Thyroid gland (tissue), 7 donors: ENCODE results near the genes C16orf90 and ZNF500.

DNA sequence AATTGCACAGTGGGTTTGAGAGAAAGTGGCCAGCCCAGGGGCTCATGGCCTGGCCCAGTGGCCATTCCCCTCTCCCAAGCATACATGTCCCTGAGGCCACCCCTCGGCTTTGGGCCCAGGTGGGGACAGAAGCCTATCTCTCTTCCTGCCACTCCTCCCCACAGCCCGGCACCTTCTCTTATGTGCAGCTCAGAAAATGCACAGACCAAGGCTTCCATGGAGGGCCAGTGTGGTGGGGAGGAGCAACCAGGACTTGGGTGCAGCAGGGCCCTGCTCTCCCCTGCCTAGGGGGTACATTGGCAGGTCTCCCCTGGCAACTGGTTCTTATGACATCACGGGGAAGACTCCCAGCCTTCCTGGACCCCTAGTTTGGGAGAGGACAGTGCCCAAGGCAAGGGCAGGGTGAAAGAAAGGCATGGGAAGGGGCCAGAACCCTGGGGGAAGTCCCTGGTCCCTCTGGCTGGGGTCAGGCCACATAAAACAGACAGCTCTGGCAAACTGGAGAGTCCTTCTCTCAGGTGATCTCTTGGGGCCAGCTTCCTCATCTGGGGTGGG lies at the start of gene C16orf90:
Gene C16orf90, minus strand, starts transcription at position 286 of the 555 bp plus-strand sequence.
- PRO-cap, 2 experiments, result no peak in any of the 2 experiments
- RAMPAGE, long total RNA, 5 experiments, result no peak in any of the 5 experiments

DNA sequence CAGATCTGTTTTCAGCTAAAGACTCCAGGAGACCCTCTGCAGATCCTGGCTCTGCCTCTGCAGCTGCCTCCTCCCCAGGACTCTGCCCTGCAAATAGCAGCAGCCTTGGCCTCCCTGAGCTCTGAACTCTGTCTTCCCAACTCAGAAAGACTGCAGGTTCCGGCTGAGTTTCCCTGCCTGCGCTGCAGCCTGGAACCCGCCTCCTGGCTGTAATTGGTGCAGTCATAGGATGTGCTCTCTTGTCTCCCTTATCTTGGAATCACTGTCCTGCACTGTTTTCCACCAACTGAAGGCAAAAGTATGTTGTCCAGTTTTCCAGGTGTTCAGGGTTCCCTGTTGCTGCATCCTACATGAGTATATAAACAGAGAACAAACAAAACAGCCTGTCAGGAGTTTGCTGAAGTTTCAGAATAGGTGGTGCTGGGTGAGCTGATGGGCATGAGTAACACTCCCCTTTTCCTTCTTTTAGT lies 14.2 kb upstream of the DNASE1 start:
- PRO-cap, 2 experiments, result no peak in any of the 2 experiments
- RAMPAGE, long total RNA, 5 experiments, result no peak in any of the 5 experiments

GRCh38 chr16:3645219-3645796 lies 9.2 kb upstream of the DNASE1 start:
- PRO-cap, 2 experiments, result no peak in any of the 2 experiments
- RAMPAGE, long total RNA, 5 experiments, result no peak in any of the 5 experiments

DNA sequence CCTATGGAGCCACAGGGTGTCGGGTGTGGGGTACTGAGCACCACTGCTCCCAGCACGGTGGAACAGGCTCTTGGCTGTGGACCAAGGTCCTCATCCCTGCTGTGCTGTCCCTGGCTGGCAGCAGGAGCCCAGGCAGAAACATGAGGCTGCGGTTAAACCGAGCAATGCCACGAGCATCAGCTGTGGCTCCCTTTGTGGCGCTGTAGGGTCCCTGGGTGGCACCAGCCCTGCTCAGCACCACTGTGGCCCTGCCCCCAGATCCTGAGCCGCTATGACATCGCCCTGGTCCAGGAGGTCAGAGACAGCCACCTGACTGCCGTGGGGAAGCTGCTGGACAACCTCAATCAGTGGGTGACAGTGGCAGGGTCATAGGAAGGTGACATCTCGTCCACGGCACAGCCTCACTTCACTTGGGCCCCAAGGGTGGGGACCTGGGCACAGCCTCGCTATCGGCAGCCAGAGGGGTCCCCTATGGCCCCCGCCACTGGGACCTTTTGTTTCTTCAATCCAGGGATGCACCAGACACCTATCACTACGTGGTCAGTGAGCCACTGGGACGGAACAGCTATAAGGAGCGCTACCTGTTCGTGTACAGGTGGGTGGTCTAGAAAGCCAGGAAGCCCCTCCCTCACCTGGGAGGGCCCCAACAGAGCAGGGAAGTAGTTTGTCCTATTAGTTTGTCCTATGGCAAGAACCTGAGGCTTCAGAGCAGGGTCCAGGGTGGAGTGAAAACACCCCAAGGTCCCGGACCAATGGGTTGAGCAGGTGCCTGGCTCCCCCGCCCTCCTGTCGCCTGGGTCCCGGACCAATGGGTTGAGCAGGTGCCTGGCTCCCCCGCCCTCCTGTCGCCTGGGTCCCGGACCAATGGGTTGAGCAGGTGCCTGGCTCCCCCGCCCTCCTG lies 1.4 kb downstream of the DNASE1 start:
- PRO-cap, 2 experiments, result no peak in any of the 2 experiments
- RAMPAGE, long total RNA, 5 experiments, result no peak in any of the 5 experiments

DNA sequence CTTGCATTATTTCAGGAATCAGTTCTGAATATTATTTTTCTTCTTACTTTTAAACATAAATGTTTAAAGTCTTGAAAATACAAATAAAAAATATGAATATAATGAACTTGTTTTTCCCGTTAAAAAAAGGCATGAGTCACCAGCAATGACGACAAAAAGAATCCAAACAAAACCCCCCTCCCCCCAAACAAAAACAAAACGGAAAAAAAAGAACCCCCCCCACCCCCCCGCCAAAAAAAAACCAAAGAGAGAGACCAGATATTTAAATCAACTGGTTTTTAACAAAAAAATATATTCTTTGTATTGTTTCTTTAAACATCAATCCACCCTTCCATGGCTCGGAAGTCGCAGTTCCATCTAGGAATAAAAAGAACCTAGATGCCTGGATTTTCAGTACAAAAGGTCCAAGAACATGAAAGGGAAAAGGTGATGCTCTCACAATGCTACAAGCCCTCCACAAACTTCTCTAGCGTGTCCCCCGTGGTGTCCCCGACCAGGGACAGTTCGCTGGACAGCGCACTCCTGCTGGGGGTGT lies 10.0 kb upstream of the TRAP1 start:
- PRO-cap, 2 experiments, result no peak in any of the 2 experiments
- RAMPAGE, long total RNA, 5 experiments, result no peak in any of the 5 experiments

GRCh38 chr16:3793112-3793785 lies 75.9 kb upstream of the TRAP1 start:
- PRO-cap, 2 experiments, result no peak in any of the 2 experiments
- RAMPAGE, long total RNA, 5 experiments, result no peak in any of the 5 experiments

DNA sequence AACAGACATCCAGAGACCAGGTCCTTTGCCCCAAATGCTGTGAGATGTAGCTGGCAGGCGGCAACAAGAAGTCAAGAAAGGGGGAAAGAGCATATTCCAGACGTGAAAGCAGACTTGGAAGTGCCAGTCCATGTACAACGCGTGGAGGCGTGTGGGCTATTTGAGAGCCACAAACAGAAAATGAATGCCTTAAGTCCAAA lies 16.5 kb downstream of the CREBBP start:
- PRO-cap, 2 experiments, result no peak in any of the 2 experiments
- RAMPAGE, long total RNA, 5 experiments, result no peak in any of the 5 experiments

DNA sequence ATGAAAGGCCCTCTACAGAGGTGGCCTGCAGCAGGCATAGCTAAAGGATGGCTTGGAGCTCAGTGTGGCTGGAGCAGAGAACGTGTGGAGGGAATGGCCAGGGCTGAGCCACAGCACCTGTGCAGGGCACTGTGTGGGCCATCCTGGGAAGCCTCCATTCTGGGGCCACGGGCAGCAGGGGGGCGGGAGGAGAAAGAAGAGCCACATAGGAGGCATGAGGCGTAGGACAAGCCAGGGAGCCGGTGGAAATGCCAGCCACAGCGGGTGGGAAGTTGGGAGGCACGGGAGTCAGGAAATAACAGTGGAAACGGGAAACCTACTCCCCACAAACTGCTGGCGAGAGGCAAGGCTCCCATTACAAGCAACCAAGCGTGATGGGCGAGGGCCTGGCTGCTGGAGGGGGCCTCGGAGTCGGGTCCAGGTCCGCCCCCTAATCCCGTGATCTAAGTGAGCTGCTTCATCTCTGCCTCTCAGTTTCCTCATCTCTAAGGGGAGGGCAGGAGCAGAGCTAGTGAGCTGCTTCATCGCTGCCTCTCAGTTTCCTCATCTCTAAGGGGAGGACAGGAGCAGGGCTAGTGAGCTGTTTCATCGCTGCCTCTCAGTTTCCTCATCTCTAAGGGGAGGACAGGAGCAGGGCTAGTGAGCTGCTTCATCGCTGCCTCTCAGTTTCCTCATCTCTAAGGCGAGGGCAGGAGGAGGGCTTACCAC lies 104.9 kb downstream of the ADCY9 start:
- PRO-cap, 2 experiments, result peak in 1 of 2 experiments; most common plus-strand start position 488 of the sequence (in 1); most common minus-strand start position 481 of the sequence (in 1)
- RAMPAGE, long total RNA, 5 experiments, result no peak in any of the 5 experiments

DNA sequence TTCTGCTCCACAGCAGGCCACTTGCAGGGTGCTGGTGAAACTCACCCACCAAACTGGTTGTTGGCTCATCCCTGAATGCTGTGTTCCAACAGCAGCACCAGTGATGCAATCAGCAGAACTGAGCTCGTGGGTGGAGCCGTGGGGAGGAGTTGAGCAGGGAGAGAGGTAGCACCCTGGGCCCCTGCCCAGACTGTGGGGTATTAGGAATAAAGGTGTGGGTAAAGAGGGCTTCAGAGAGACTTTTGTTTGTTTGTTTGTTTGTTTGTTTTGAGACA lies 62.8 kb downstream of the SRL start:
- PRO-cap, 2 experiments, result no peak in any of the 2 experiments
- RAMPAGE, long total RNA, 5 experiments, result no peak in any of the 5 experiments

- PRO-cap, 2 experiments, result no peak in any of the 2 experiments
- RAMPAGE, long total RNA, 5 experiments, result no peak in any of the 5 experiments
These were observed 340 bp downstream of the GLIS2 start for GRCh38 chr16:4316214-4316600.

DNA sequence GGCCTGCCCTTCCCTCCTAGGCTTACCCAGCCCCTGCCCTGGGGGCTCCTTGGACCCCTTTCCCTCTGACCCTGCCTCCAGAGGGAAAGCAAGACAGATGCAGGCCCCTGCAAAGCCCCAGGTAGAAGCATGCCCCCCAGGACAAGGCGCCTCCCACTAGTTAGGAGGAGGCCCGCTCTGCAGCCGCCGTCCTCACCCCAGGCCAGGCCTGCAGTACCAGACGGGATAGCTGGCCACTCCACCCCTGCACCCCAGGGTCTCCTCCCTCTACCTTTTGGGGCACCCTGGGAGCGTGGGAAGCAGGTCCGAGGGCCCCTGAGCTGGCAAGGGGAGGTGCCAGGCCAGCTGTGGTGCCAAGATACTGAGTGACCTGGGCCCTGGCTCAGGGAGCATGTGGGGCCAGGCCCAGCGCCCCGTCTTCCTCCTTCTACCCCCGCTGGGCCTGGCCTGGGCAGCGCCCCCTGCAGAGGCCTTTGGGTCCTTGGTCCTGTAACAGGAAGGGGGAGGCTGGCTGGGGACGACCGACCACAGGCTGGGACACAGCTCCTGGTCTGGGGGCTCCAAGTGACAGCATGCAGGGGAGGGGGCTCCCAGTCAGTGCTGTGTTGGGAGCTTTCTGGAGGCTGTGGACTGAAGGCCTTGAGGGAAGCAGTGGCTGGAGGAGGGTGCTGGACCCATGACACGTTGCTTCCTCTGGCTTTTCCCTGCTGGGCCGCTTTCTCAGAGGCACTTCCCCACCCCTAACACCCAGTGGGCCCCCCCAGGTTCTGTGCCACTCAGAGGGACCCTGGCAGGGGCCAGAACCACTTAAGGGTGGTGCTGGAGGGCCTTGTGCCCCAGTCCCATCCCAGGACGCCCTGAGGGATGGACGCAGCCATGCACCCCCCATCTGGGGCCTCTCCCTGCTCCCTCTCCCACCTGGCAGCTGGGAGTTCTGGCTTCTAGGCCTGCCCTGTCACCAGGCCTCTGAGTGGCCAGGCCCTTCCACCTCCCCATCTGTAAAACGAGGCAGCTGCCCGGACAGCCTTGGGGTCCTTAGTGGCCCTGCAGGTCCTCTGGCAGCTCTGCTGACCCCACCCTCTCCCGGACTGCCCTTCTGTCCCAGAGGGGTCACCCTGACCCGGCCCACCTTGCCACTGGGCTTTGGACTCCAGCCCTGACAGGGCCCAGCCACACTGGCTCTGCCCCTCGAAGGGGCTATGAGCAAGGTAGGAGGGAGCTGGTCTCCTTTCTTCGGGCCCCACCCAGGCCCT lies 12.7 kb downstream of the PAM16 start:
- PRO-cap, 2 experiments, result no peak in any of the 2 experiments
- RAMPAGE, long total RNA, 5 experiments, result no peak in any of the 5 experiments

GRCh38 chr16:4354040-4354439 lies 2.9 kb upstream of the PAM16 start:
- PRO-cap, 2 experiments, result no peak in any of the 2 experiments
- RAMPAGE, long total RNA, 5 experiments, result no peak in any of the 5 experiments

GRCh38 chr16:4383165-4383859 lies 11.7 kb downstream of the VASN start:
- PRO-cap, 2 experiments, result no peak in any of the 2 experiments
- RAMPAGE, long total RNA, 5 experiments, result no peak in any of the 5 experiments

GRCh38 chr16:4401378-4401986 lies 14.9 kb downstream of the CORO7 start:
- PRO-cap, 2 experiments, result no peak in any of the 2 experiments
- RAMPAGE, long total RNA, 5 experiments, result no peak in any of the 5 experiments

- PRO-cap, 2 experiments, result no peak in any of the 2 experiments
- RAMPAGE, long total RNA, 5 experiments, result no peak in any of the 5 experiments
These were observed 14.0 kb downstream of the CORO7 start for GRCh38 chr16:4402450-4402721.

GRCh38 chr16:4505290-4505794 lies 29.1 kb downstream of the HMOX2 start:
- PRO-cap, 2 experiments, result no peak in any of the 2 experiments
- RAMPAGE, long total RNA, 5 experiments, result no peak in any of the 5 experiments

- PRO-cap, 2 experiments, result no peak in any of the 2 experiments
- RAMPAGE, long total RNA, 5 experiments, result no peak in any of the 5 experiments
These were observed 26.3 kb downstream of the CDIP1 start for GRCh38 chr16:4512033-4512976.

DNA sequence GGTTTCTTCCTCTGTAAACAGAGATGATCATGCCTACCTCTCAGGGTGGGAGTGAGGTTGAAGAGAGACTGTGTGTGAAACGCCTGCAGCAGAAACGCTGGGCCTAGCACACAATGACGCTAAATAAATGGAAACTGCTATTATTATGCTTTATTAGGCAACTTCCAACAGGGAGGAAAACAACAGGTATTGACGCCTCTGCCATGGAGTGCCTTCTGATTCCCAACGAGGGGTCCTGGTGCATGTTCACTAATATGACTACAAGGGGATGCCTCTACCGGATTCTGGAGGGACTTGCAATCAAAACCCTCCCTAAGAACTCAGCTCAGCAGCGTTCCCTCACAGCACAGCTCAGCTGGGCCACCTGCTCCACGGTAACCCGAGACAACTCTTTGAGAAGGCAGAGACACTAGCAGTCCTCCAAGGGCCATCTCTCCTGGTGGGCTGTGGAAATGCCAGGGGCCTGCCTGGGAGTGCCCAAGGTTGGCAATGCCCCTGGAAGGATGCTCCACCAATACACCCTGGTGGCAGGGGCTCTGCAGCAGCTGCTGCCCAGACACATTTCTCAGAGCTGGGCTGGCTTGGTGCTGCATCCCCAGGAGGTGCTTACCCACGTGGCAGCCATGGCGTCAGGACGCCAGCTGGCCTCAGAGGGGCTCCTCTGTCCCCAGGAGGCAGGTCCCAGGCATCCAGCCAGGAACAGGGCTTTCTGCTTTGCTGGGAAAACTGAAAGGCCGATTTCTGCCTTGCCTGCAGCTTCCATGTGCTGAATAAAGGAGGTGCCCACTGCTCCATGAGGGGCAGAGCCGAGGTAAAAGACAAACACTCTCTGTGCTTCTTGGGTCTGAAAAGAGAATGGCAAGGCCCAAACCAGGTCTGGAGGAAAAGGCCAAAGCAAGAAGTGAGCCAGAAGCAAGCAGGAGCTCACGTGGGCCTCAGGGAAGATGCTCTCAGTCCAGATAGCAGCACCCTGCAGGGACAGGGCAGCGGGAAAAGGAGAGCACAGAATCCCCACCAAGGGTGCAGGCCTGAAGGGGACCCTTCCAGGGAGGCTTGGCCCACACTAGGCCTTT lies 16.4 kb downstream of the CDIP1 start:
- PRO-cap, 2 experiments, result no peak in any of the 2 experiments
- RAMPAGE, long total RNA, 5 experiments, result no peak in any of the 5 experiments

- PRO-cap, 2 experiments, result no peak in any of the 2 experiments
- RAMPAGE, long total RNA, 5 experiments, result no peak in any of the 5 experiments
These were observed 25.0 kb upstream of the NUDT16L1 start for GRCh38 chr16:4668276-4668912.

GRCh38 chr16:4766814-4767644 lies at the start of gene ZNF500:
TSS of gene ZNF500 (minus strand) at chr16:4767162.
- PRO-cap, 2 experiments, result peak in 2 of 2 experiments; most common plus-strand start chr16:4767317 (in 2); most common minus-strand start chr16:4767186 (in 2)
- RAMPAGE, long total RNA, 5 experiments, result start-site peak on the minus strand in 1 of 5 experiments, at chr16:4767148-4767183 at its widest, 59 reads per replicate